Vermiform appendix (tissue), 1 donor: ENCODE data around the gene RBM8A.

GRCh38 chr1:145919943-145920727, 1.6 kb upstream of the PEX11B start:
- PRO-cap: no peak

- PRO-cap: bidirectional peak, plus-strand start at chr1:145927648, minus-strand start at chr1:145927484
Measured at GRCh38 chr1:145926855-145927838, at the start of gene RBM8A. Gene RBM8A (minus strand): TSS chr1:145927484.

GRCh38 chr1:145928765-145929353, 1.6 kb upstream of the RBM8A start:
- PRO-cap: no peak

DNA sequence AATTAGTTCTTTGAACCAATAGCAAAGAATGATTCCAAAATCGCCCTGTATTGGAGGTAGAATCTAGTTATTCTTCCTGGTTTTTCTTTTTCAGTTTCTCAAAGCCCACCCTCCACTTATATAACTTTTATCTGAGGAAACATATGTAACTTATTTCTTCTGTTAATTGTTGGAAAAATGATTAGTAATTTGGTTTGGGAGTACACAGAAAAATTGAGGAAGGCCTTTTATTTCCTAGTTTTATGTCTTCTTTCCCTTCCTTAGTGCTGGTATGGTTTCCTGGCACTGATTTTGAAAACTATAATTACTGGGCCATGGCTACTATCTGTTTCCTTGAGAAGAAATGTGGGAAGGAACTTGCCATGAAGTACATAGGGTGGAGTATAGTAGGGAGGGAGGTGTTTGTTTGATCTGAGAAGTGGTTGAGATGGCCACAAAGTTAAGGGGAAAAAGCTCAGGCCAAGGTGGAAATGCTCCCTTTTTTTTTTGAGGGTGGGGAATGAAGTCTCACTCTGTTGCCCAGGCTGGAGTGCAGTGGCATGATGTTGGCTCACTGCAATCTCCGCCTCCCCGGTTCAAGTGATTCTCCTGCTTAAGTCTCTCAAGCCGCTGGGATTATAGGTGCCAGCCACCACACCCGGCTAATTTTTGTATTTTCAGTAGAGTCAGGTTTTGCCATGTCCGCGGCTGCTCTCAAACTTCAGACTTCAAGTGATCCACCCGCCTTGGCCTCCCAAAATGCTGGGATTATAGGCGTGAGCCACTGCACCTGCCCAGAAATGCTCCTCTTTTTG, 11.4 kb downstream of the HJV start:
- PRO-cap: no peak

GRCh38 chr1:146039872-146040208, 18.3 kb upstream of the HJV start:
- PRO-cap: no peak

GRCh38 chr1:146986864-146987378, 48.8 kb downstream of the NBPF12 start:
- PRO-cap: no peak

DNA sequence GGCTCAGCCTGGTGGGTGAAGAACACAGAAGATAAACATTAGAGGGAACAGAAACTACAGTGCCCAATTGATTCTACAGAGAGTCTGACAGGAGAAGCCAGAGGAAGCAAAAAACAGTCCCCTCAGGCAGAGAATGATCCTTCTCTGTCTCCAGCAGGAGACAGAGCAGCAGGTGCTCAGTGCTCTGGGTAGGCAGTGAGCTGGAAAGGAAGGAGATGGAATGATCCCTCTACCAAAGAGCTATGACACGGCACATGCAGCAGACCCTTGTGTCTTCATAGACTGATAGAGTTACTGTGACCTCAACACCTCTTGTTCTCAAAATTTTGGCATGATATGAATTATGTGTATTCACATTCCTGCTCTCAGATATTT, 62.3 kb downstream of the PRKAB2 start:
- PRO-cap: no peak

GRCh38 chr1:147215688-147216208, 9.4 kb downstream of the FMO5 start:
- PRO-cap: no peak

DNA sequence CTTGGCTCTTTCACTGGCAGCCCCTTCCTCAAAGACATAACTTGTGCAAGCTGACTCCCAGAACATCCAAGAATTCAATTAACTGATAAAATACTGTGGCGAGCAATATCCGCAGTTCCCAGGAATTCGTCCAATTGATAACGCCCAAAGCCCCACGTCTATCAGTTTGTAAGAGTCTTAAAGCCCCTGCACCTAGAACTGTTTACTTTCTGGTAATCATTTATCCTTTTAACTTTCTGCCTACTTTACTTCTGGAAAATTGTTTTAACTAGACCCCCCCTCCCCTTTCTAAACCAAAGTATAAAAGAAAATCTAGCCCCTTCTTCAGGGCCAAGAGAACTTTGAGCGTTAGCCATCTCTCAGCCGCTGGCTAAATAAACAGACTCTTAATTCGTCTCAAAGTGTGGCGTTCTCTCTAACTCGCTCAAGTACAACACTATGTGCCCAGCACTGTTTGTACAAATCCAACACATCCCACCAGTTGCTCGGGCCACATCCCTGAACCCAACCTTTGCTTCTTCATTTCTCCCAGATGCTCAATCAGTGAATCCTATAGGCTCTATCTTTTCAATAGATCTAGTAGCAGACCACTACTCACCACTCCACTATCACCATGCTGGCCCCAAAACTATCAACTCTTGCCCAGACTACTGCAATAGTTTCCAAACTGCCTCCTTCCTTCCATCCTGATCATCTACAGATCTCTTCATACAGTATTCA, 3.4 kb upstream of the CHD1L start:
- PRO-cap: no peak

- PRO-cap: no peak
Measured at GRCh38 chr1:147542037-147542399, 717 bp downstream of the BCL9 start.

GRCh38 chr1:147599762-147599938, 58.3 kb downstream of the BCL9 start:
- PRO-cap: bidirectional peak, plus-strand start at chr1:147599826, minus-strand start at chr1:147599614

GRCh38 chr1:147620100-147620594, 50.2 kb downstream of the ACP6 start:
- PRO-cap: no peak

GRCh38 chr1:147648168-147648827, 22.0 kb downstream of the ACP6 start:
- PRO-cap: bidirectional peak, plus-strand start at chr1:147648590, minus-strand start at chr1:147648413

- PRO-cap: no peak
Measured at GRCh38 chr1:147771292-147771683, 10.9 kb upstream of the GJA5 start.

DNA sequence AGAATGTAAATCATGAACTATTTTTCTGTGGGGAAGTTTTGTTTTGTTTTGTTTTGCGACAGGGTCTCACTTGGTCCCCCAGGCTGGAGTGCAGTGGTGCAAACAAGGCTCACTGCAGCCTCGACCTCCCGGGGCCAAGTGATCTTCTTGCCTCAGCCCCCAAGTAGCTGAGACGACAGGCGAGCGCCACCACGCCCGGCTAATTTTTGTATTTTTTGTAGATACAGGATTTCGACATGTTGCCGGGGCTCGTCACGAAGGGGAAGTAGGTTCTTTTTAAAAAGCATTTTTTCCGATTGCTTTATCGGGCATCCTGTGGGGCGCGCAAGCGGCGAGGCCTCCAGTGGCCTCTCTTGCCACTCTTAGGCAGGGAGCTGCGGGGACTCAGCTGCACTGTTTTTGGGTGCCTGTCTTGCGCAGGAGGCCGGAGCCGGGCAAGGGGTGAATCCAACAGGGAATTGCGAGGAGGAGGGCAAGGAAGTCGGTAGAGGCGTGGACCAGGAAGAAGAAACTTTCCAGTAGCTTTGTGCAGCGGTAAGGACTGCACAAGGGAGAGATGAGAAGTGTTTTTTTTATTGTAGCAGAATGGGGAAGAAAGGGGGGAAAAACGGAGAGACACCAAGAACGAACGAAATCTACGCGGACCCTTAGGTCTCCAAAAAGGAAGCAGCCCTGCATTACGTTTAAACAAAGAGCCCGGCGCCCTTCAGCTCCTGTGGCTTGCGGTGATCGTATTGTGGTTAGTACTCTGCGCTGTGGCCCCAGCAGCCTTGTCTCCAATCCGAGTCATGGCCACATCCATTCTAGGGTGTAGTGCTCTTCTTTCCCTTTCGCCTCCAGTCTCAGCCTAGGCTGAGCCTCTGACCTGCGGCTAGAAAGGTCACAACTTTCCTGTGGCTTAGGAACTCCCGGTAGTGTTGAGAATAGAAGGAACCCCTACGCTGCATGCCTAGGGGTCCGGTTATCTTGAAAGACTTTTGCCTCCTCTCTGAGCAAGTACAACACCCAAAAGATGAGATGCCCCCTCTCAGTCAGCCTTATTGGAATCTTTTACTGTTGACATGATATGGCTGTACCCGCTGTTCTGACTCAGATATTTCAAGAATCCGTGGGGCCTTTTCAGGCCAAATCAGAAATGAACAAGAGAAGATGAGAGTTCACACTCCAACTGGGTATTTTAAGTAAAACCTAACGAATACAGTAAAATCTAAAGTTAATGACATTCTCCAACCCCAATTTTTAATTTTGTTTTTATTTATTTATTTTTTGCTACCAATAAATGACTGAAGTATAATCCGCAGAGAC, 164.6 kb downstream of the PPIAL4G start:
- PRO-cap: unidirectional peak, plus-strand start at position 304 of the sequence; unidirectional peak, plus-strand start at position 365 of the sequence

GRCh38 chr1:148371949-148372340, 111.2 kb downstream of the PPIAL4G start:
- PRO-cap: no peak

GRCh38 chr1:148428151-148428670, 54.9 kb downstream of the PPIAL4G start:
- PRO-cap: no peak

DNA sequence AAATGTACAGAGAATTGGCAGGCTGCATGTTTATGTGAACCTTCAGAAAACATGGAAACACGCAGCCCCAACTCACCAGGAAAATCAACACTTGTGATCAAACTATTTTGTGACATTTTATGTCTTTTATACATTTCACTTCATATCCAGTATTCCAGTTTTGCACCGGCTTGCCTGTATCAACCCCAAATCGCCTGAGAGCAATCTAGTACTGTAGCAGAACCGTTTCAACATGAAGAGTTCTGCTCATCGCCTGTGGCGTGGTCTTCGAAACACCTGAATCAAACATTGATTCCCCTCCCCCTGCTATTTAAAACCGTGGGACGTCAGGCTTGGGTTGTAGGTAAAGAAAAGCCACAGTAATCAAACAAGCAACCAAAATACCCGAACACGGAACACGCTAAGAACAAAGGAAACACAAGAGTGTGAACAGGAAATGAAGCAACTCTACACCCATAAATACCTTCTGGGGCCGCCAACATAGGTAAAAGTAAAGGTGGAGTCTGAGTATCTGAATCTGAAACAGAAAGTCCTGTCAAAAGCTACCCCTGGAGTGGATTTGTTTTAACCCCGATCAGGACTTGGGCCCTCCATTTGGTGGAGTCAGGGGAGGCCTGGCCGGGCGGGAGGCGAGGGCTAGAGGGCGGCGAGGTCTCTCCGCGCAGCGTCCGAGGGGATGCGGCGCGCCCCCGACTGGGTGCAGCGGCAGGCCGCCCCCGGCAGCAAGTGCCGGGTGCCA, 24.8 kb downstream of the PPIAL4G start:
- PRO-cap: no peak

GRCh38 chr1:148534521-148535282, 51.6 kb upstream of the PPIAL4G start:
- PRO-cap: no peak

DNA sequence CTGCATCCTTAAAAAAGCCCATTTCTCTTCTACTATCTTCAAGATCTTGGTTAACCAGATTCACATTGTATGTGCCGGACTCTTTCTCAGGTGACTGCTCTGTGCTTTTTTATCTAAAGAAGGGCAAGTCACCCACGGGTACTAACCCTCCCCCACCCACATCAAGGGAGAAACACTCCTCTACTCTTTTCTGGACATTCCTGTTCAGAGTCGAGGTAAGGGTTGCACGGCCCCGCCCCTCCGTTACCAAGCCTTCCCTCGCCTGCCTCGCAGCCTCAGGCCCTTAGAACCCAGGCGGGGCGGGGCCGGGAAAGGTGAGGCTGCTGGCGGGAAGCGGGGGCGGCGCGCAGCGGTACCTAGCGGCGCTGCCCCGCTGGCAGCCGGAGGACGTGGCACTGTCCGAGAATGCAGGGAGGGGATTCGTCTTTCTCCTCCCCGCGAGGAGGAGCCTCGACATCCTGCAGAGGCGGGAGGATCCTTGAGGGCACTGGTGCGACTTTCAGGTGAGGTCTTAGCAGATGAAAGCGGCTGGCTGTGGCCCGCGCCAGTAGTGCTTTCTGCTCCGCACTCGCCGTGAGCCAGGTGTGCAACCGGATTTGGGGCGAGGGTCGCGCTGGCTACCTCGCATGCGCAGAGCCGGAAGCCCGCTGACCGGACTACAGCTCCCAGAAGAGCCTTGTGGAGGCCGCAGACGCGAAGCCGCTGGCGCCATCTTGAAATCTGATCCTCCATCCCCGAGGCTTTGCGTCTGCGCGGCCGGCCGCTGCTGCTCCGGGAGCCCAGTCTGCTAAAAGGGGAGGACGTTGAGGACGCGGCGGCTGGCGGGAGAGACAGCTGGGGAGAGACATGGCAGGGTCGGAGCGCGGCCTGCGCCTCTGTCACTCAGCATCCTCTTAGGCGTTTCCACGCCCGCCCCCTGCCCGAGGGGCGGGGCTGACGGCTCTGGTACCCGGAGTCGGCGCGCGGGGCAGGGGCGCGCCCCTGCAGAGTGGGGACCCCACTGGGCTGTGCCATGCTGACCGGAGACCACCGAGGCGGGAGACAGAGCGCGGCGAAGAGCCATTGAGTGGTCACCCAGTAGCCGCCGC, 107.8 kb downstream of the PDE4DIP start:
- PRO-cap: bidirectional peak, plus-strand start at position 463 of the sequence, minus-strand start at position 425 of the sequence; unidirectional peak, plus-strand start at position 948 of the sequence